NCI-H460 (cell line): ENCODE measurements around the gene CWH43.

RAMPAGE:
- cytosol, long total RNA = no peak
- long total RNA = no peak
- nucleus, long total RNA = no peak
These were observed 60.5 kb downstream of the ZAR1 start for GRCh38 chr4:48550656-48550857.

DNA sequence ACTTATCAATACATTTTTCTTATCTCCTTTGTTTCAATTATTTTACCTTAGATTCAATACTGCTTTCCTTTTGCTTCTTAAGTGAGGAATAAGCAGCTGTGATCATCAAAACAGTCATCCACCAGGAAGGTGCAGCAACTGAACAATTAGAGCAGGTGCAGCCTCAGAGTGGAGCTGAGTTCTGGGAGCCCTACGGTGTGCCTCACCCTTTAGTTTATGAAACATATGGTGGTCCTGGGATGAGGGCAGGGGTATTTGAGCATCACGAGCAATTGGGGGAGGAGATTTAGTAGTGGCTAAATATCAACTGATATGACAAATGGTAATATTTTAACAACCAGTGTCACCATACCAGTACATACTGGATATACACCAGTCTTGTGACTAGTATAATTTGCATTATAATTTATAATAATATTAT lies 110.9 kb downstream of the FRYL start:
RAMPAGE:
- cytosol, long total RNA = no peak
- long total RNA = no peak
- nucleus, long total RNA = no peak

DNA sequence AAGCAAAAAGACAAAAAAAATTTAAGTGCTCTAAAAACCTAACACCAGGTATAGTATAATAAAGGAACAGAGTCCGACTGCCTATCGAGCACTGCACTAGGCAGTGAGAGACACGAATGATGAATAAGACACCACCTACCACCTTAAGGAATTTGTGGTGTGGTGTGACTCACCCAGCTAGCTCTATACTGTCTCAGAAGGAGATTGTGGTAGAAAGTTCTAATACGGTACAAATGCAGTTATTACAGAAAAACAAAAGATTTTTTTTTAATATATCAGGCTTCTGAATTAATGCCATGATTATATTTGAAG lies 80.2 kb downstream of the FRYL start:
RAMPAGE:
- cytosol, long total RNA = no peak
- long total RNA = no peak
- nucleus, long total RNA = no peak

GRCh38 chr4:48804931-48805276 lies 24.8 kb upstream of the FRYL start:
RAMPAGE:
- cytosol, long total RNA = no peak
- long total RNA = no peak
- nucleus, long total RNA = no peak

RAMPAGE:
- cytosol, long total RNA = no peak
- long total RNA = no peak
- nucleus, long total RNA = no peak
These were observed at the start of gene CWH43 for GRCh38 chr4:48985860-48986843. Gene CWH43, plus strand, starts transcription at chr4:48986275.

DNA sequence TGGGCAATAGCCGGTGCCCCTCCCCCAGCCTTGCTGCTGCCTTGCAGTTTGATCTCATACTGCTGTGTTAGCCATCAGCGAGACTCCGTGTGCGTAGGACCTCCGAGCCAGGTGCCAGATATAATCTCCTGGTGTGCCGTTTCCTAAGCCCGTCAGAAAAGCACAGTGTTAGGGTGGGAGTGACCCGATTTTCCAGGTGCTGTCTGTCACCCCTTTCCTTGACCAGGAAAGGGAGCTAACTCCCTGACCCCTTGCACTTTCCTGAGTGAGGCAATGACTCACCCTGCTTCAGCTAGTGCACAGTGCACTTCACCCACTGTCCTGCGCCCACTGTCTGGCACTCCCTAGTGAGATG lies 189.4 kb downstream of the CWH43 start:
RAMPAGE:
- cytosol, long total RNA = no peak
- long total RNA = no peak
- nucleus, long total RNA = no peak

DNA sequence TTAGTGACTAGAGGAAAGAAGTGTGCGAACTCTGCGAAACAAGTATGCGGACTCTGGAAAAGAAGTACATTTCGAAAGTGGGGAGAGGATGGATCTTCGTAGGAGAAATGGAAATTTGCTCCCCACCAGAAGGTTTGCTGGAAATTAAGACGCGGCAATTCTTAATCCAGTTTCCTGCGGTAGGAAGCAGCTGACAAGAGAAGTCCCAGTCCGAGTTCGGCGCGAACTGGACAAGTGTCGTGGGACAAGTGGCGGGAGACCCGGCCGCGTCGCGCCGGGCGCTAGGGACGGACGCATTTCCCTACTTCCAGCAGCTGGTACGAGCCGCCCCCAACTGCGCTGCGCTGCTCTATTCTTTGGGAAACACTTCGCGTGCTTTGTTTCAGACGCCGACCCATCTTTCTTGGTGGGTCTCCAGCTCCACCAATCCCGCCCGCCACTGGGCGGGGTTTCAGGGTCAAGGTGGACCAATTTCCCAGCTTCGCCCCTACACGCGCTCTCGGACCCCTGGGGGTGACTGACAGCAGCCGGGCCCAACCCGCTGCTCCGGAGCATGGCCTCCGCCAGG lies 478 bp upstream of the DCUN1D4 start:
RAMPAGE:
- cytosol, long total RNA = no peak
- long total RNA = no peak
- nucleus, long total RNA = no peak

RAMPAGE:
- cytosol, long total RNA = no peak
- long total RNA = no peak
- nucleus, long total RNA = no peak
These were observed 1.4 kb downstream of the DCUN1D4 start for GRCh38 chr4:51844023-51845021.

DNA sequence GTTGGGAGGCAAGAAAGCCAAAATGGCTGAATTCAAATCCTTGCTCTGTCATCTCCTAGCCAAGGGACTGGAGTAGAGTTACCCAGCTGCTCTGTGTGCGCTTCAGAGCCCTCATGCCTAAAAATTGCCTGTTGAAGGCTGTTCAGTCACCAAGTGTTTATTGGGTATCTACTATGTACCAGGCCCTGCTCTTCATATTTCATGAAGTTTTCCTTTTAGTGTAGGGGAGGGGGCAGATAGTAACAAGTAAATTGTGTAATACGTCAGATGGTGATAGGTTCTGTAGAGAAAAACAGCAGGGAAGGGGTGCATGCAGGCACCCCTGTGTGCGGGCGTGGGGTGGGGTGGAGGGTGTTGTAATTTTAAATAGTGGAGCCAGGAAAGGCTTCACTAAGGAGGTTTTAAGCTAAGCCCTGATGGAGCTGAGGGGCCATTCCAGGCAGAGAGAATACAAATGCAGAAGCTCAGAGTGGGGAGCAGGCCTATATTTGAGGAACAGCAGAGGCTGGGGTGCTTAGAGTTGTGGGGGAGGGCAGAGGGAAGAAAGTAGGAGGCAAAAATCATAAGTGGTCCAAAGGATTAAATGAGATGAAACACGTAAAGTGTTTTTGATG lies 7.6 kb downstream of the DCUN1D4 start:
RAMPAGE:
- cytosol, long total RNA = no peak
- long total RNA = no peak
- nucleus, long total RNA = no peak

DNA sequence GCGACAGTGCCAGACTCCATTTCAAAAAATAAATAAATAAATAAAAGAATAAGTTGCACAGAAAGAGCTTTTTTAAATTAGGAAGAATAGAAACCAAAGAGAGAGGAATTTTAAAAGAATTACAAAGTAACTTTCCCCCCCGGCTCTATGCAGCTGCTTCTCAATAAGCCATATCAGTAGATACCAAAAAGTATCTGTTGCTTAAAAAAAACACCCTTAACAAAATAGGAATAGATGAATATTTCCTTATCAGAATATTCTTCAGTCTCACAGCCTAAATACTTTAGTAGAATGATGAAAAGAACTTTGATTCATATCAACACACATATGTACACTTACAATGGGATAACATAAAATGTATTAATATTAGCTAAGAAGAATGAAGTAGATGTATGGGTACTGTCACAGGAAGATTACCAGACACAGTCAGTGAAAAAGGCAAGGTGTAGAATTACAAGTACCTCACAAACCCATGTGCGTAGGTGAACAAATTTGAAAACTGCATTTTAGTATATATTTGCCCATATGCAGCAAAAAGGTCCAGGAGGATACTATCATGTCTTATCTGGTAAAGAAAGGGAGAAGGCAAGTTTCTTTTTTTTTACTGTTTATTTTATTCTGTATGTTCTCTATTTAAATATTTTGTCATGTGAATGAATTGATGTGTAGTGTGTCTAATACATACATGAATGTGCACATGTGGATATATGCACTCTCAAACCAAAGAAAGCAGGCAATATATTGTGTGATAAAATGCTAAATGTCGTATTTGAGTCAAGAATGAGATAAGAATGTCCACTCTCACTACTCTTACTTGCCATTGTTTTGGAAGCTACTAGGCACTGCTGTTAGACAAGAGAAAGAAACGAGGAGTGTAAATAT lies 40.0 kb downstream of the DCUN1D4 start:
RAMPAGE:
- cytosol, long total RNA = no peak
- long total RNA = no peak
- nucleus, long total RNA = no peak

DNA sequence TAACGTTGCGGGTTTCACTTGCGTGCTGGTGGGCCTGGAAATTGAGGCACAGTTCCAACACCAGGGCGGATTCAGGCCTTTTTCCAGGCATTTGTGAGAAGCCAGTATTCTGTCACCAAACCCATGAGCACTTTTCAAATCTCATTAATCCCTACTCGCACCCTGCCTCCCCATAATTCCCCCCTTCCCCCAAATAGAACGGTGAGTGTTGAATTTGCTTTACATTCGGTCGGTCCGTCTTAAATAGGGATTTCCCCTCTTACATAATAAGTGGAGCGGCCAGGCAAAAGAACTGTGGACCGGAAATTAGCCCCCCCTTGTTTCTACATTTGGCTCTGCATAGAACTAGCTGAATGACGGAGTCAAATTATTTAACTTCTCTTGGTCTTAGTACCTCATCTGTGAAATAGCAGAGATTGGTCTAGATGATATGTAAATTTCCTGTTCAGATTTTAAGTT lies 1.2 kb downstream of the SPATA18 start:
RAMPAGE:
- cytosol, long total RNA = no peak
- long total RNA = no peak
- nucleus, long total RNA = no peak

DNA sequence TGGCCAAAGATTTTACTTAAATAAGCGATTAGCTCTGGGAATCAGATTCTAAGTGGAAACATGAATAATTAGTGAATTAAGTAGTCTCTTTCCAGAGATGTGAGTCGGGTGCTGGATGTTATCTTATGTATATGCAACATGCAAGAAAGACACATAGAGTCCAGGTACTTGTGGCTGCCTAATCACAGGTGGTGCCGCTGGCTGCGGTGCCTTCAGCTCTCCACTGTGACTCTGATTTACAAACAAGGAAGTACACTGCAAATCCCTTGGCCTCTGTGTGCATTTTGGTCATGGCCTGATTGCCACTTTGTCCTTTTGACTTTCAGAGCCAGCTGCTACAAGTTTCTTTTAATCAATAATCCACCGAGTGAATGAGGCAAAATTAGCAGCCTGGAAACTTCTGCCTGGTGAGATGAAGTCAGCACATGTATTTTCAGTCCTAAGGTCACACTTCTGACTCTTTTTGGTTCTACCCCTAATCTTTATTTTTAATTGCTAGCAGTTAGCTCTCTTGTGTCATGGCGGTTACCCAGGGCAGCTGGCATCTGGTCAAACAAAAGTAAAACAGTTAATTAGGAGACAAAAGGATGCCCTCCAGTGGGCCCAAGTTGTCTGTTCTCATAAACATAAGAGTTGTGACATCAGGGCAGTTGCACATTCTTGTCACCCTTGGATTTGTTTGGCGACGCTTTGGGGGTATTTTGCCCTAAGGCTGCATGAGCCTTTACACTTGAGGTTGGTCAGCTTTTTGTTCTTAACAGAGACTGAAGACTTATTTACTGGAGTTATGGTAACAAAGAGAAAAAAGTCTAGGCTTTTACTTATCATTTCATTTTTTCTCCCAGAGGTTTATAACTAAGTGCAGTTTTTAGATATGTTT lies 62.3 kb upstream of the LNX1 start:
RAMPAGE:
- cytosol, long total RNA = no peak
- long total RNA = no peak
- nucleus, long total RNA = no peak

DNA sequence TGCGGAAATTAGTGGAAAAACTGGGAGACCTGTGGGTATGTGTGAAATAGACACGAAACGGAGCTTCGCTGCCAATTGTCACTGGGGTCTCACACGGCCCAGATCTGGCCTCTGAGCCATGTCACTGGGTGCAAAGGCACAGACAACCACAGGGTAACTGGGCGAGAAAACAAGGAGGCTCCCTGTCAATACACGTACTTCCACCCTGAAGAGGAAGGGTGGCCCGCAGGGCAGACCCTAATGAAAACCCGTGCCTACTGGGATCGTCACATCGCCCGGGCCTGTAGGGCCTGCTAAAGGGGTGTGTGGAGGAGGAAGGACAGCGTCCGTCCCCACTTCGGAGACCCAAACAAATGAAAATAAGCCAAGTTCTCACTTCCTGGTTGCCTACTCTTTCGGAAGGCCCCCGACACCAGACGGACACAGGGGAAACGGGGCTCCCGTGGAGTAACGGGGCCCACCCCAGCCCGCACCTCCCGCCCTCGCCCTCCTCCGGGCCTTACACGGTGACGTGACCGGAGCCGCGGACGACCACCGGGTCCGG lies 654 bp downstream of the CHIC2 start:
RAMPAGE:
- cytosol, long total RNA = no peak
- long total RNA = no peak
- nucleus, long total RNA = no peak

GRCh38 chr4:54233223-54234217 lies 4.4 kb downstream of the PDGFRA start:
RAMPAGE:
- cytosol, long total RNA = no peak
- long total RNA = no peak
- nucleus, long total RNA = no peak

GRCh38 chr4:54261080-54261341 lies 31.9 kb downstream of the PDGFRA start:
RAMPAGE:
- cytosol, long total RNA = no peak
- long total RNA = no peak
- nucleus, long total RNA = no peak

RAMPAGE:
- cytosol, long total RNA = no peak
- long total RNA = no peak
- nucleus, long total RNA = no peak
These were observed 67.5 kb downstream of the PDGFRA start for GRCh38 chr4:54296462-54297093.

DNA sequence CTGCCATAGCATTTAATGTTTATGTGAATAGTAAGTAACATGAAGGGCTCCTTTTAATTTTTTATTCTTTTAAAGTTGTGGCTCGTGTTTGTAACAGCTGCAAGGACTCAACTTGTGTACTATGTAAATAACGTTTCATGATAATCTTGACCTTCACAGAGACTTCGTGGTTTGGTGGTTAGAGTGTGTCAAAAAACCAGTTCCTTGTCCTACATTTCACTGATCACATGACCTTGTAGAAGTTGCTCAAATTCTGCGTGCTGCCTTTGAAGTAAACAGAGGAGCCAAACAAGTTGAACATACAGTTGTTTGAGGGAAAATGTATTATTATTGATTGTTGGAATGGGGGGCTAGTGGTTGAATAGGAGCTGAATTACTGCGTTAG lies 51.7 kb downstream of the KIT start:
RAMPAGE:
- cytosol, long total RNA = no peak
- long total RNA = no peak
- nucleus, long total RNA = no peak

GRCh38 chr4:55270031-55270344 lies 76.1 kb upstream of the SRD5A3 start:
RAMPAGE:
- cytosol, long total RNA = no peak
- long total RNA = no peak
- nucleus, long total RNA = no peak

RAMPAGE:
- cytosol, long total RNA = no peak
- long total RNA = no peak
- nucleus, long total RNA = no peak
These were observed 522 bp downstream of the TMEM165 start for GRCh38 chr4:55396277-55396681.

RAMPAGE:
- cytosol, long total RNA = no peak
- long total RNA = no peak
- nucleus, long total RNA = no peak
These were observed 24.9 kb downstream of the TMEM165 start for GRCh38 chr4:55420519-55421139.